PFSK-1 (cell line): ENCODE measurements around the gene NUCKS1.

DNA sequence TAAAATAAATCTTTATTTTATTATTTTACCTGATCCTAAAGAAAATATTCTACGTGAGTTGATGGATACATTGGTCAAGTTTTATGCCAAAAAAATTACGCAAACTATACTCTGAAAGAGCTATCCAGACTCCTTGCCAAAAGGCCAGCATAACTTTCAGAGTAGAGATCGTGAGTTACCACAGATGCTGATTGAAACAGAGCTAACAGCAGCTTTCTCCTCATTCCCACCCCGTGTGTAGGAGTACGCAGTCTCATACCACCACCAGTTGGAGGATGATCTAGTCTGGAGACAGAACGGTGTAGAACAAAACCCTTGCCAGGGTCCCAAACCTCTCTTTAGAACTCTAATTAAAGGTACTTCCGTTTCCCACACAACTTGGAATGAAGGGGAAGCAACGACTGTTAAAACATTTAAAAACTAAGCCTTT is 1.6 kb downstream of the NUCKS1 start:
- RRBS: no CpG with 5 or more reads among the region's 8 CpGs

DNA sequence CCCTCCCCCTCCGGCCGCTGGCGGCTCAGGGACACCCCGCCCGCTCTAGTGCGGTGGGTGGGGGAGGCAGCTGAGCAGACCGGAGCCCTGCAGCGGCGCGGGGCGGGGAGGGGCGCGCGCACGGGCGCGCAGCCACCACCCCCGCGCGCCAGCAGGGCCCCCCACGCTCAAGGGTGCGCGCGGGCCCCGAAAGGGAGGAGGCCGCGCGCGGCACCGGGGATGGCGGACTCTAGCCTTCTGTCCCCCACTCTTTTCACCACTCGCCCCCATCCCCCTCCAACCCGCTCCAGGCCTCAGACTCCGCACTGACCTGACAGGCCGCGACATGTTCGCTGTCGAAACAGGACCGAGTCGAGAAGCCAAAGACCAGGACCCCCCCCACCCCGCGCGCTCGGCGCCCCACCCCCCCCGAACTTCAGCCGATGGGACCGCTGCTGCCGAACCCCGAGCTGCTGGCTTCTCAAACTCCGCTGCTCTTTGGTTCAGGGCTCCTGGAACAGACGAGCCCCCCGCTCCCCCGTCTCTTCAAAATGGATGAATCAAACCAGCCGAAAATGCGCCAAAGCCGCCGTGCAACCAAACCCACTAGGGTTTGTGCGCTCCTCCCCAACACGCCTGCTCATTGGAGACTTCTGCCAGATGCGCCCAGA is at the start of gene NUCKS1:
NUCKS1 (minus strand) TSS at position 536 of the 650 bp plus-strand sequence.
- RRBS: 1% methylated on average over 7 of the region's 61 CpGs

DNA sequence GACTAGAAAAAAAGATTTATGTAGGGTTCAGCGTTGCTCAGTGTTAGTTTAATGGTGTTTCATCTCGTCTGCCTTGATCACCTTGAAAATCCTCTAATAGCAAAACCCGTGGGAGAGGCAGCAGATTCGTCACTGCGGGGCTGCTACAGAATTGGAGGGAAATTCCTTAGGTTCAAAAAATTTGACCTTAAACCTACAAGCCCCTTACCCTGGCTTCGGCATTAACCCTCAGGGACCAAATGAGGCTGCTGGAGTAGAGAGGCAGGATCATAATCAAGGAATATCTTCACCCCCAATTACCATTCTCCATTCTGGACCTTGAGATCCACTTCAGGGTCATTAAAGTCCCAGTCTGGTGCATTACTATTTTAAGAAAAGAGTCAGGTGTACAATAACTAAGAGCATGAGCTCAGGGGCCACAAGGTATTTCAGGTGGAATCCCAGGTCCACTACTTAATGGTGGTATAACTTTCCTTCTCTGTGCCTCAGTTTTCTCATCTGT is 561 bp upstream of the NUCKS1 start:
- RRBS: no CpG with 5 or more reads among the region's 6 CpGs

DNA sequence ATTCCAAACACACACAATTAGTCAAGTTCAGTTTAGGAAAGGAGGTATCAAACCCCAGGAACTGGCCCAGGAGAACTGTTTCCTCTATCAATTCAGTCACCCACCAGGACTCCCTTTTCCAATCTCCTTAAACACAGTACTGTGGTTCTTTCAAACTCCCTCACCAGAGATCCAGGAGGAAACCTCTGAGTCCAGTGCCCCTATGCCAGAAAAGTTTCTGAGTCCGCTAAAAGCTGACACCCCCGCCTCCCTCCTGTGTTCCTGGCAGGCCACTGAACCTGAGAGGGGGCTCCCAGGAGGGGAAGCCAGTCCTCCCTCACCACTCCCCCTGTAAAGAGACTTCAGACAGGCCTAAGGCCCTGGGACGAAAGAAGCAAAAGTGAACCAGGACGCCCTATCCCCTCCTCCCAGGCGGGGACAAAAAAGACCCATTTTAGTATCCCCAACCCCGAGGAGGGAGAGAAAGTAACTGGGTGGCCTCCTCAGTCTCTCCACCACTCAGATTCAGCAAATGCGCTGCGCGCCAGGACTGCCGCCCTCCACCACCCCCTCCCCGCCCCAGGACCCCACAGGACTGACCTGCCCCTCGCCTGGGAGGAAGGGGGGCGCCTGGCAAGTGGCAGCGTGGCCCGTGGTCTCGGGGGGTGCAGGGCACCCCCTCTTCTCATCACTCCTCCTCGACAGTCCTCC is 624 bp downstream of the SLC41A1 start:
- RRBS: no CpG with 5 or more reads among the region's 17 CpGs

GRCh38 chr1:205988462-205989041 is 14.6 kb downstream of the RAB7B start:
- RRBS: no CpG with 5 or more reads among the region's 16 CpGs

GRCh38 chr1:206431217-206431943 is 38.9 kb upstream of the IKBKE start:
- RRBS: no CpG with 5 or more reads among the region's 4 CpGs

DNA sequence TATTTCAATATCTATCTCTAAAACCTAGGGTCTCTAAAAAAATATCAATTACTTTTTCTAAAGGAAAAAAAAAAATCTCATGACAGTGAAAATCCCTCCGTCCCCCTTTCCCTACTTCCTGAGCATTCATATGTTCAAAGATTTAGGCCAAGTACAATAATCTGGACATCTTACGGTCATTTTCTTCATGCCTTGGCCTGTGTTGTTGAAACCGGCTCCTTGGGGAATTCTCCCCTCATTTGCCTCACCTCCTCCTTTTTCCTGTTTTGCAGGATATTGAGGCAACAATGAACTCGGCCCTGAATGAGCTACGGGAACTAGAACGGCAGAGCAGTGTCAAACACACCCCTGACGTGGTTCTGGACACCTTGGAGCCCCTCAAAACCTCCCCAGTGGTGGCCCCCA is 9.5 kb upstream of the IKBKE start:
- RRBS: no CpG with 5 or more reads among the region's 7 CpGs

GRCh38 chr1:206513205-206514523 is 6.3 kb downstream of the RASSF5 start:
- RRBS: 68% methylated on average over 2 of the region's 13 CpGs

GRCh38 chr1:206568727-206569533 is 43.3 kb downstream of the EIF2D start:
- RRBS: no CpG with 5 or more reads among the region's 8 CpGs

DNA sequence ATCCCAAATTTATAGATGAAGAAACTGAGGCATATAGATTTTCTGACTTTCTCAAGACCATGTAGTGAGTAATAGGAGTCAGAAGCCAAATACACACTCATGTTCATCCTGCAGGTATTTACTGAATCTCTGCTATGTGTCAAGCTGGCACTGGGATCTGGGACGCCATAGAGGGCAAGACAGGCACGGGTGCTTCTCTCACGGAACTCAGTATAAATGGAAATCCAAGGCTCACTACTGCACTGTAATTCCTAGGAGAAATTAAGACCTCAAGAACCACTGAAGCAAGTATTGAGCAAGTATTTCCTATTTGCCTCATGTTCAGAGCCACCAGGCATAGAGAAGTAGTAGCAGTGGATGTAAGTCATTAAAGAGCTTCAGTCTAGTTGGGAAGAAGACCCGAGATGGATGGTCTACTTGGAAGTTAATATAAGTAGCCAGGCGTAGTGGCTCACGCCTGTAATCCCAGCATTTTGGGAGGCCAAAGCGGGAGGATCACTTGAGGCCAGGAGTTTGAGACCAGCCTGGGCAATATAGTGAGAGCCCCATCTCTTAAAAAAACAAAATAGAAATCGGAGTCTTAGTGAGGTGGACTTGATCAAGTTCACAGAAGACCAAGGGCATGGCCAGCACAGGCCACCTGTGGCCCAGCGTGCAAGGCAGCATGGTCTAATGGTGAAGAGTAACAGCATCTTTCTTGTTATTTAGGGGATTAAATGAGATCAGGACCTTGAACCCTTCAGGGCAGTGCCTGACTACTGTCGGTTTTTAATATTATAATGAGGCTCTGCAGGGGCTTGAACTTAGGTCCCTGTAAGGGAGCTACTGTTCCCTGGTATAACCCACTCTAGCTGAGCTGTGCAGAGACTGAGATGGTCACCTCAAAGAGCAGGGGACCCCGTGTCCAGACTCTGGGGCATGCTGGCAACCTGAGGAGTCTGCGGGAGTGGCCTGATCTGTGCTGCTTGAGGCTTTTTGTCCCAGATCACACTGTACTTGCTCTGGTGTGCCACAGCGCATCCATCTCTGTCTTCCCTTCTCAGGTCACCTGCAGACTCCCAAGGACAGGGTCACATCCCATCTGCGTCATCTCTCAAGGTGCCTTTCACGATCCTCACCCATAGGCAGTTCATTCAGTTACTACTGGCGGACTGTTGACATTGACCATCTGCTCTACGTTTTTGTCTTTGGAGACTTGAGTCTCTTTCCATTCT is 38.6 kb downstream of the EIF2D start:
- RRBS: no CpG with 5 or more reads among the region's 17 CpGs

- RRBS: no CpG with 5 or more reads among the region's 12 CpGs
These were observed 25.0 kb downstream of the EIF2D start for GRCh38 chr1:206587060-206587807.

DNA sequence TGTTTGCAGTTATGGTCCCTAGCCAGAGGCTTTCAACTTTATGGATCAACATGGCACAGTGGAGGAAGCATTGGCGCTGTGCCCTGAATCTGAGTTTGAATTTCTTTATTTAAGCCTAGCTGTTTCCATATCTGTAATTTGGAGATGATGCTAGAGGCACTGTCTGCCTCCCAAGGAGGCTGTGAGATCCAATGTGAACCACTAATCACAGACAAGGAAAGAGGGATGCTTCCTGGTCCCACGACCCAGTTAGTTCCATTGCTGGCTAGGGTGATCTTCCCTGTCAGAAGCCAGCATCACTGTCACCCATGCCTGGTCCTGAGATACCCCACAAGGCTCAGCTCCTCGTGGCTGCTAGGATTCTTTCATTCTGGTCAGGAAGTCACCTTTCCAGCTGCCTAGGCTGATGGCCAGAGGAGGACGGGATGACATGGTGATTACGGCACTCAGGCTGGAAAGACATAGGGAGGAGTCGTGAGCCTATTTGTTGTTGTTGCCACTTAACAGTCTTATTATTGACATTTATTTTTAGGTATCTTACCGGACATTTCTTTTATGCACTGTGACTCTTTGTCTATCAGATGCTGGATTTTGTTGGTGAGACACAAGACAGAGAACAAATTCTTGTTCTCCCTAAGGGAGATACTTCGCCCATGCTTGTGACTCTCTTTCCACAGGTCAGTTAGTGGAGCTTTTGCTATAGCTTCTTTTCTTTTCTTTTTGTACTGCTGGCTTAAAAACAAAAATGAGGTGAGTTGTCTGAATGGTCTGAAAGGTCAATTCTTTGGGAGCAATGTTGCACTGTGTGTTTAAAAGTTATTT is 20.0 kb upstream of the MAPKAPK2 start:
- RRBS: no CpG with 5 or more reads among the region's 8 CpGs

DNA sequence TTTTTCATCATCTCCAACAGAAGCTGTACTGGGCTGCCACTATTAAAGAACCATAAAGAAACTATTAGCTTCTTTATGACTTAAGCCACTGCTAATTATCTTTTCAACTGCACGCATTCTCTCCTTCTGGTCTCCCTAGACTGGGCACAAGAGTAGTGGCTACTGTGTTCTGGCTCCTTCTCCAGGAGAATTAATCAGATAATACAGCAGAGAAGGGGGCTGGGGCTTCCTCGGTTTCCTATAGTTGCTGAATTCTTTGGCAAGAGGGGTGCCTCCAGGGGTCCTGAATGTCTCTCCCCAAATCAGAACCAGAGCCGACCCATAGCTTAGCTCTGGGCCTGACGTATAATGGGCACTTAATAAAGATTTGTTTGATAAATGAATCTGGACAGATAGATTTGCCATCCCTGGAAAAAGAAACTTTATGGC is 19.2 kb upstream of the MAPKAPK2 start:
- RRBS: no CpG with 5 or more reads among the region's 4 CpGs

DNA sequence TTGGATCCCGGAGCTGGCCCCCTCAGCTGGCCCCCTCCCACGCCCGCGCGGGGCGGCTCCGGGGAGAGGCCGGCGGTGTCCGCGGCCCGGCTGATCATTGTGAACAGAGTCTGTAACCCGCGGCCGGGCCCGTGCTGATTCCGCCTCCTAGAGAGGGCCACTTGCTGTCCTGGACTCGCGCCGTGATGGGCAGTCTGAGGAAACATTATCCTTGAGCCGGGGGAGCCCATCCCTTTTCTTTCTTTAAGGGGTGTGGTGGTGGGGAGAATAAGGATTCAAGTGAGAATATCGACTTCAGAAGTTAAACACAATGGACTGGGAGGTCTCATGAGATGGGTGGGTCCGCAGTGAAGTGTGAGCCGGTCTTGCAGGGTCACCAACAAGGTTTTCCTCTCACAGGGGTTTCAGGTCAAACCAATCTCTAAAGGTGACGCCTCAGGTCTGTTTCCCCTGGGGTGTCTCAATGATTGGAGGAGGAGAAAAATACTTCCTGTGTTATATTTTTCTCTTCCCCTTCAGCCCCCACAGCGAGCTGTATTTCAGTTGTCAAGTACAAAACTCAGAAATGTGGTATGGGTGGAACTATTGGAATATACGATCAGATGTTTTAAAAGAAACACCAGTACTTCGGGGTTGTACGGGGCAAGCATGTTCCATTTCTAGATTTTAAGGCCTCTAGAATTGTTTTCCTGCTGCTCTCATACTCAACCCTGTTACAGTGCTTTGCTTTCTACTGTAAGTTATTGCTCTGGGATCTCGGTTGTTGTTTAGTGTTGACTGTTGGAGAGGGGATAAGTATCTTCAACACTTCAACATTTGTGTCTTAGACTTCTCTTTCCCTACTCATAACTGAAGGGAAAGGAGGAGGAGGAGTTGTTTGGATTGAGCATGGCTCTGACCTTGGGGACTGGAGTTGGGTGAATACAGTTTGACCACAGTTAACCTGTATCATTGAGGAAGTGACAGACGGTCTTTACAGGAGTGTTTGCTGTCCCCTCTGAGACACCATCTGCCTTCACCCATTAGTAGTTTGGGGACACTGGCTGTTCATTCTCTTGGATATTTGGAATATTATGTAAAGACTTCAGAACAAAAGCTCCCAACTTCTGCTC is 1.8 kb downstream of the MAPKAPK2 start:
- RRBS: 2% methylated on average over 11 of the region's 31 CpGs

- RRBS: no CpG with 5 or more reads among the region's 14 CpGs
These were observed 31.3 kb downstream of the MAPKAPK2 start for GRCh38 chr1:206715621-206716837.

- RRBS: no CpG with 5 or more reads among the region's 15 CpGs
These were observed 38.2 kb downstream of the MAPKAPK2 start for GRCh38 chr1:206722875-206723369.

DNA sequence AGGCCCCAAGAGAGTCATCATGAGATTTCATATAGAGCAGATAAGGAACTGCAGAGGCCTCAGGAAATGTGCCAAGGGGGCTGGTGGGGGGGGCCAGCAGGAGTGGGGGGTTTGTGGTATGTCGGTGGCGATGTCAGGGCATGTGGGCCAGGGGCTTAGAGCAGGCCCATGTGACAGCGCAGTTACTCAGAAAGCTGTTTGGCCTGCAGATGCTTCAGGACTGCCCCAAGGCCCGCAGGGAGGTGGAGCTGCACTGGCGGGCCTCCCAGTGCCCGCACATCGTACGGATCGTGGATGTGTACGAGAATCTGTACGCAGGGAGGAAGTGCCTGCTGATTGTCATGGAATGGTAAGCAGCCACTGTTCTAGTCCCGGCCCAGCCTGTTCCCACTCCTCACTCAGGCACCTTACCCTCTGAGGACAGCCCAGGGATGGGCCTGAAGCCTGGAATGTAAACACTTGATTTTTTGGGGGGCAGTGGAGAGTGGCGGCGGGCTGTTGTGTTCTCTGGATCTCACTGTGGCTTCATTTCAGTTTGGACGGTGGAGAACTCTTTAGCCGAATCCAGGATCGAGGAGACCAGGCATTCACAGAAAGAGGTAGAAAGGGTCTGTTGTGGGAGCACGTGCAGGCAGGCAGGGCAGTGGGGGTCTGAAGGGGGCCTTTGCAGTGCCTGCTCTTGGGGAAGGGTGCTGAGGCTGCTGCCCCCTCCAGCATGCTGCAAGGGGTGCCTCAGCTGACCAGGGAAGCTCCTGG is 41.9 kb upstream of the IL19 start:
- RRBS: no CpG with 5 or more reads among the region's 18 CpGs

DNA sequence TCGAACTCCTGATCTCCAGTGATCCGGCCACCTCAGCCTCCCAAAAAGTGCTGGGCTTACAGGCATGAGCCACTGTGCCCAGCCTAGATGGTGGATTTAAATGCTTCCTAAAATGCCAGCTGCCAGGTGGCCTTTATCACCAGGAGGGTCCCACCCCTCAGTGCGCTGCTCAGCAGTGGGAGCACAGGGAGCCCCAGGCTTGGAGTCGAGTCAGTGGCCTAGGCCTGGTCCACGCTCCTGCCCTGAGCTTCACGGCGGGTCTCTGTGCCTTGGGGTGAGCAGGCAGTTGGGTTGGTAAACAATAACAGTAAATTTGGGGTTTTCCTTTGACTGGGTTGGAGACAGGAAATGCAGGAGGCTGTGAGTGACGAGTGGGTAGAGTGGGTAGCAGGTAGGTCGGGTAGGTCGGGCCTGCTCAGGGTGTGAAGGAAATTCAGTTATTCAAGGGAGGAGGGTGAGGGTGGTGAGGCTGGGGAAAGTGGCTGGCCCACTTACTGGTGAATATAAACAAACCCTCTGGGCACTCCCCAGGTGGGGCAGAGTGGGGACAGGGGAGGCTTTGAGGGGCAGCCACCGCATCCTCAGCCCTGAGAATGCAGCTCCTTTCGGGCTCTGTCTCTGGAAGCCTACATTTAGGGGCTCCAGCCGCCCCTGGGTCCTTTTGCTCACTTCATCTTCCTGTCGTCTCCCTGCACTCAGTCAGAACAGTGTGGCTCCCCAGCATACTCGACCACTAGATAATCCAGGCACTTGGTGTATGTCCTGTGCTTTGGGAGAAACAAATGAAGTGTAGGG is 33.5 kb upstream of the IL19 start:
- RRBS: no CpG with 5 or more reads among the region's 15 CpGs

GRCh38 chr1:206941714-206942643 is 4.3 kb downstream of the PIGR start:
- RRBS: no CpG with 5 or more reads among the region's 7 CpGs